SK-N-DZ (cell line): ENCODE results near the genes GIMD1, SGMS2, PLA2G12A and CFI.

GRCh38 chr4:105174220-105175074 lies 27.8 kb downstream of the TET2 start:
RAMPAGE:
- cytosol, long total RNA = no peak
- nucleus, long total RNA = no peak

DNA sequence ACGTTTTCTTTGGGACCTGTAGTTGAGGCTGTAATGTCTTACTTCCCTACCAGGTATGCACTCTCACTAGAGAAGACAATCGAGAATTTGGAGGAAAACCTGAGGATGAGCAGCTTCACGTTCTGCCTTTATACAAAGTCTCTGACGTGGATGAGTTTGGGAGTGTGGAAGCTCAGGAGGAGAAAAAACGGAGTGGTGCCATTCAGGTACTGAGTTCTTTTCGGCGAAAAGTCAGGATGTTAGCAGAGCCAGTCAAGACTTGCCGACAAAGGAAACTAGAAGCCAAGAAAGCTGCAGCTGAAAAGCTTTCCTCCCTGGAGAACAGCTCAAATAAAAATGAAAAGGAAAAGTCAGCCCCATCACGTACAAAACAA lies 125.8 kb downstream of the TET2 start:
RAMPAGE:
- cytosol, long total RNA = no peak
- nucleus, long total RNA = no peak

DNA sequence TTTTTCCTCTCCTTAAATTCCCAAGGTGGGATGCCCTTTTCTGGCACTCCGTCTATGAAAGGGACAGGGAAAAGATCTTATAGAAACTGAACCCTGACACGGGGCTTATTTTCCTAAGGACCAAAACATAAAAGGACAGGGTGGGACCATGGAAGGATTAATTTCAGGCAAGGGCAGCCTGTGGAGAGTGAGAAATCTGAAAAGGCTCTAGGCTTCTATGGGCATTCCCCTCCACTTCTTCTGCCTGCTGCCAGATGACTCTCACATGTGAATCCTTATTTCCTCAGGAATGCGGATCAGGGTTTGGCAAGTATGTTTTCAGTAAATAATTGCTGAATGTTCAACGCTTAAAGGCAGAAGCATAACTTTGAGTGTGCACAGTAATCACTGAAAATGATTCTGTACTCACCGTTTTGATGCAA lies 625 bp upstream of the ARHGEF38 start:
RAMPAGE:
- cytosol, long total RNA = no peak
- nucleus, long total RNA = no peak

DNA sequence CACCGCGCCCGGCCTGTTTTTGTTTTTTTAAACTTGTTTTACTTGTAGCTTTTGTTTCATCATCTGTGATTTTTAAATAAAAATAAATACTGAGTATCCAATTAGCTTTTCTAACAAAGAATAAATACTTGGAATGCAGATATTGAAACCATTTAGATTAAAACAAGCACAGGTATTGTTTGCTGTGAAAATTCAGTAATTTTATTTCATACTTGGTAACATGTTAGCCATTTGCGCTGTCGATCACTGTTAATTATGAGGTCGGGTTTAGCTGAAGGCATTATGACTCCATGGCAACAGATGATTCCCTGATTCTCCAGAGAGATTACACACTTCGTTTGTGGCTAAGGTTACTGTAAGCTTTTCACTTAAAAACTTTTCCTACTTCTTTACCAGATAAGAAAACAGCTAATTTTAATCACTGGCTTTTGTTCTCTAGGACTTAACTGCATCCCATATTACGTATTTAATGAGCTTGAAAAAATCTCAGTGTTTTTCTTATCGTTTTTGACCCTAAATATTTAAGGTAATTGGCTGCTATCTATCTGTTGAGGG lies 2.0 kb downstream of the GSTCD start:
RAMPAGE:
- cytosol, long total RNA = no peak
- nucleus, long total RNA = no peak

DNA sequence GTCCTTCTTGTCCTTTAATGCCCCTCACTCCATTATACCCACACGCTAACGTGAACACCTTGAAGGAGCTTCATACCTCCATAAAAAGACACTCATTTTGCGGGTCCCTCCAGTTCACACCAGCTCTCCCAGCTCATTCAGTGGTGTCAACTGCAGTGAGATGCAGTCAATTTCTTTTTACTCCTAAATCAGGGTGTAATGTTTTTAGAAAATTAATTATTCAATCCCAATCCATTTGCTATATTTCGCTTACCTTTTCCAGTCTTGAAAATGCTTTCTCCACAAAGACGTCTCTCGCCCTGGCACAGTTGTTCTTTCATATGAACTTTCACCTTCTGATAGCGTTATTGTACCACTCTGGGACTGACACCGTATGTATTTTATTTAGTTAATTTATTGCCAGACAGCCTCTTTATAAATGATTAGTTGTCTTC lies at the start of gene GIMD1:
Gene GIMD1, minus strand, starts transcription at position 322 of the 434 bp plus-strand sequence.
RAMPAGE:
- cytosol, long total RNA = no peak
- nucleus, long total RNA = no peak

DNA sequence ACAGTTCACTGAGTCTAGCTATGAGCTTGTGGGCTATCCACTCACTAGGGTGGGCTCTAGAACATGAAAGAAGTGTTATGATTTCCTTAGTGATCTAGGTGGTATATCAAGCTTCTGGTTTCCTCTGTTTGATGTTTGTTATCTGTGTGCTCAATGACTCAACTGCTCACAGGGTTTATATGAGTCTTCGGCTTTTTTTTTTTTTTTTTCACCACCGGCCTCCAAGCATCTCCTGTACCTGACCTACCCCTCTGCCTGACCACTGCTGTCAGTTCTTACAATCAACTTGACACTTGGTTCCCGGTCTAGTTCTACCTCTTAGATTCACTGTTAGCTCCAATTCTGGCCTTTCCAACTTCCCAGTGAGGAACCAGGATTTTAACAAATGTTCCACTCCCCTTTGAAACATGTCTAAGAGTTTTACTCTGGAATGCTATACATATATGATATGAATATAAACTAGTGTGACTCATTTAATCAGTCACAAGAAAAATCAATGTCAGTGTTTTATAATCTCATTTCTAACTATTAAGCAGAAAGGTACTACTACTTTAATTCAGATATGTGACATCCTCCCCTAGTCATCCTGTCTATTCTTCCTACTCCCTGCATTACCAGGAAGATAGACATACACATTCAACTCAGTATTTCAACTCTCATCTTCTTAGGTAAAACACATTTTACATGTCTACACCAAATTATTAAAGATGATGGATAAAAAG lies 102.9 kb downstream of the PAPSS1 start:
RAMPAGE:
- cytosol, long total RNA = no peak
- nucleus, long total RNA = no peak

RAMPAGE:
- cytosol, long total RNA = no peak
- nucleus, long total RNA = no peak
These were observed 1.3 kb upstream of the PAPSS1 start for GRCh38 chr4:107721114-107721924.

DNA sequence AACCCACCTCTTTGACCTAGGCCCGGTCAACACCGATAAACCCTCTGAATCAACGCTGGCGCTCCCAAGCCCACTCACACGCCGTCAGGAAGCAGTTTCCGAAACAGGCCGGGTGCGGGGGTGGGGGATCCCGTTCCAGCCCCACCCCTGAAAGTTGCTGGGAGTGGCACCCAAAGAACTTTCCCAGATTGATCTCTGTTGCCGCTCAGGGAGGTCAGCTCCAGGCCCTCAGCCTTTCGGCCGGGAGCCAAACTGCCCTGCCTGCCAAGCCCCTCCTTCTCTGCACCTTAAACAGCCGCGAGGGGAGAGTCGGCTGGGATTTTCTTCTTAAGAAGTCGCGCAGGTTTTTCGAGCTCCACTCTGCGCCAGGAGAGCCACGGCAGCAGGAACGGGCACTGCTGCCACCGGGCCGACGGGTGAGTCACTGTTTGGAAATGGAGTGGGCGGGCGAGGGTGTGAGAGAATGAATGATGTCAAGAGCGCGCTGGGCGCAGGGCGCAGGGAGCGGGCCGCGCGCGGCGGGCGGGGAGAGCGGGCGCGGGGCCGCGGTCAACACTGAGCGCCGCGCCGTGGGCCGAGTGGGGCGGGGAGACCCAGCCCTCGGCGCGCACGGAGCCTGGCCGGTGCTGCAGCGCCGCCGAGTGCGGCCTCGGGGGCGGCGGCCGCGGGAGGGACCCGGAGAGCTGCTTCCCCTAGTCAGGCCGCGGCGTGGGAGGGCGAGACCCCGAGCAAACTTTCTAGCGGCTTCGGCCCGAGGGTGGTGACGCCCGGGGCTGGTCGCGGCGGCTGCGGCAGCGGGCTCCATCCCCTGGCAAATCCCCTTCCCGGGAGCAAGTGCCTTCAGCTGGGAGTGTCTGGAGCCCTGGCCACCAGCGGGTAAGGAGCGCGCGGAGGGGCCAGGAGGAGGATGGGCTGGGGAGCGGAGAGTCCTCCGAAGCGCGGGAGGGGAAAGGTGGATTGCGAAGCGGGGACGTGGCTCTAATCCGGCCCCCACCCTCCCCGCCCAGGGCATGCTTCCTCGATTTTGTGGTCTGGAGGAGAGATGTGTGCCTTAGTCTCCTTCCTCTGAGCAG lies at the start of gene SGMS2:
Gene SGMS2, plus strand, starts transcription at position 555 of the 1,073 bp plus-strand sequence.
RAMPAGE:
- cytosol, long total RNA = no peak
- nucleus, long total RNA = no peak

RAMPAGE:
- cytosol, long total RNA = no peak
- nucleus, long total RNA = no peak
These were observed 11.1 kb upstream of the HADH start for GRCh38 chr4:107978532-107979083.

DNA sequence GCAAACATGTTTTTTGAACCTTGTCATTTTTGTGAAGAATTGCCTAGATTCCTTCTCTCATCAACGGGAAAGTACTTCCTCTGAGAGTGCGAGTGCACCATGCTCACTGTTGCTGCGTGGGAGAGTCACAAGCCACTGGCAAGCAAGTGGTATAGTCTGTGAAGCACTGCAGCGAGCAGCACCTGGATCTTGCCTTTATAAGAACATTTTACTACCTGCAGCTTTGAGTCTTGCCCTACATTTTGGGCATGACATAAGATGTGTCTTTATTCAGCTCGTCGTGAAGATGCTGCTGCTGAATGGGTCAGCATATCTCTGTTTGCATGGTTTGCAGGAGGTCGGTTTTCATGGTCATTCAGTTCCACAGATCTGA lies 44.9 kb downstream of the HADH start:
RAMPAGE:
- cytosol, long total RNA = no peak
- nucleus, long total RNA = no peak

DNA sequence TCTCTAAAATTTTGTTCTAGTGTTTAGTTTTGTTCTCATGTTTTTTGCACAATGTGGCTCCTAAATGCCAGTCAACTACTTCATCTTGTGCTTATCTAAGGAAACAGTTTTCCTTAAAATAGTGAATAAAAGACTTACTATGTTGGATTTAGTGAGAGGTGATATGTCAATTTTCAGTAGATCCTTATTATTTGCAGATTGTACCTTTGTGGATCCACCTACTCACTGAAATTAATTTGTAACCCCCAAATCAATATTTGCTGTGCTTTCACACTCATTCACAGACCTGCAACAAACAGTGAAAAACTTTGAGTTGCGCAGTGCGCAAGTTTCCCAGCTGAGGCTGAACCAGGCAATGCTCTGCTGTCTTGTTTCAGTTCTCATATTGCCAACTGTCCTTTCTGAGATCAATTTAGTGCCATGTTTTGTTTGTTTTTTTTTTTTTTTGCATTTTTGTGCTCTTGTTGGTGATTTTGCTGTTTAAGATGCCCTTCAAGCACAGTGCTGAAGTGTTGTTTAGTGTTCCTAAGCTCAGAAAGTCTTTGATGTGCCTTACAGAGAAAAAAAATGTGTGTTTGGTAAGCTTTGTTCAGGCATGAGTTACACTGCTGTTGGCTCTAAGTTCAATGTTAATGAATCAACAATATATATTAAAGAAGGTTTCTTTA lies 40.8 kb upstream of the LEF1 start:
RAMPAGE:
- cytosol, long total RNA = no peak
- nucleus, long total RNA = no peak

RAMPAGE:
- cytosol, long total RNA = no peak
- nucleus, long total RNA = no peak
These were observed 173.8 kb upstream of the LEF1 start for GRCh38 chr4:108342678-108342877.

RAMPAGE:
- cytosol, long total RNA = no peak
- nucleus, long total RNA = no peak
These were observed 51.2 kb upstream of the MCUB start for GRCh38 chr4:109508823-109509227.

GRCh38 chr4:109528313-109528639 lies 31.8 kb upstream of the MCUB start:
RAMPAGE:
- cytosol, long total RNA = no peak
- nucleus, long total RNA = no peak

GRCh38 chr4:109729386-109730356 lies at the start of gene PLA2G12A:
Gene PLA2G12A (minus strand): TSS chr4:109730070.
RAMPAGE:
- cytosol, long total RNA = no peak
- nucleus, long total RNA = no peak

DNA sequence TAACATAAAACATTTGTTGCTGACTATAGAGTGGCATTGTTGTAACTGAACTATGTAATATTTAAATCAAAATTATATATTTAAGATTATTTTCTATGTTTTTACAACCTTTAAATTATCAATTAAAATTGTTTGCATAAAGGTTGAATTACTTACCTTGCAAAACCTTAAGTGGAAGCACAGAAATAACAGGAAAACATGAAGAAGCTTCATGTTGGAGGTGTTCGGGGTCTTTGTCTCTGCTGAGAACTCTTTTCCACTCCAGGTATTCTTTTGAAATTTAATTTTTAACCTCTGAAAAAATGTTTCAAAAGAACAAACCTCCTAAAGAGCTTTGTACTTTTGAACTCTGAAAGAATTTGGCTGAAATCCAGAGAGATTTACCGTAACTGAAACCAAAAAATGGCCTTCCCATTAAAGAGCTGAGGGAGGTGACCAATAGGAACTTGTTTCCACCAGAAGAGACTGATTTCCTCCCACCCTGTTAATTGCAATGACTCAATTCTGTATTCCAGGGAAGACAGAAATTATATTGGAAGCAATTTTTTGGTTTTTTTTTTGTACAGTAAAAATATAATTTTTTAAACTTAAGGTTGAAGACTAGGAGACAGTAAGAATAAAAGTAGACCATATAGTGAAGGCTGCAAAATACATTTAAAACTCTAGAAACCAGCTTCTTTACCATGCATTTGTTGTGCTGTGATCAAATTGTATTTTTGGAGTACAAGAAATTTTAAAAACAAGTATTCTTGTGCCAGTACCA lies at the start of gene CFI:
Gene CFI, minus strand, starts transcription at position 241 of the 763 bp plus-strand sequence.
RAMPAGE:
- cytosol, long total RNA = no peak
- nucleus, long total RNA = no peak

GRCh38 chr4:110134640-110134936 lies 63.8 kb downstream of the ELOVL6 start:
RAMPAGE:
- cytosol, long total RNA = no peak
- nucleus, long total RNA = no peak

RAMPAGE:
- cytosol, long total RNA = no peak
- nucleus, long total RNA = no peak
These were observed 4.6 kb downstream of the PITX2 start for GRCh38 chr4:110618044-110618823.

GRCh38 chr4:112187452-112188126 lies 42.3 kb downstream of the FAM241A start:
RAMPAGE:
- cytosol, long total RNA = no peak
- nucleus, long total RNA = no peak

DNA sequence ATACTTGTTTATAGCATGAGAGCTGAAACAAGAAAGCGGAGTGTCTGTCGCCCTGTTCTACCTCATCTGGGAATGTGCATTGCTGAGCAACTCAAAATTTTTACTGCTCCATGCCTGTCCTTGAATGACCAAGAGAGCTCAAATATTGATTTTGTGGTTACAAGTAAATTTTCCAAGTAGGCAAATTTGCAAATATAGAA lies 25.5 kb downstream of the AP1AR start:
RAMPAGE:
- cytosol, long total RNA = no peak
- nucleus, long total RNA = no peak